Neural progenitor cell (in vitro differentiated cells): ENCODE measurements around a stretch of chr9.

DNA sequence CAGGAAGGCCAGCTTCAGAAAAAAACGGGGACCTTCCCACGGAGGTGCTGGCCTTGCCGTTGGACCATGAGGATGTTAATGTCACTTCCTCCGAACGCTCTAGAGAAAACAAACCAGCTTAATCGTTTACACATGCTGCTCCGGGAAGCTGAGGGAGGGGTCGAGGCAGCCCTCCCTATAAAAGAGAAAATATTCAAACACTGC is 27.0 kb downstream of the PTGES start:
- RAMPAGE, long total RNA, result no peak

DNA sequence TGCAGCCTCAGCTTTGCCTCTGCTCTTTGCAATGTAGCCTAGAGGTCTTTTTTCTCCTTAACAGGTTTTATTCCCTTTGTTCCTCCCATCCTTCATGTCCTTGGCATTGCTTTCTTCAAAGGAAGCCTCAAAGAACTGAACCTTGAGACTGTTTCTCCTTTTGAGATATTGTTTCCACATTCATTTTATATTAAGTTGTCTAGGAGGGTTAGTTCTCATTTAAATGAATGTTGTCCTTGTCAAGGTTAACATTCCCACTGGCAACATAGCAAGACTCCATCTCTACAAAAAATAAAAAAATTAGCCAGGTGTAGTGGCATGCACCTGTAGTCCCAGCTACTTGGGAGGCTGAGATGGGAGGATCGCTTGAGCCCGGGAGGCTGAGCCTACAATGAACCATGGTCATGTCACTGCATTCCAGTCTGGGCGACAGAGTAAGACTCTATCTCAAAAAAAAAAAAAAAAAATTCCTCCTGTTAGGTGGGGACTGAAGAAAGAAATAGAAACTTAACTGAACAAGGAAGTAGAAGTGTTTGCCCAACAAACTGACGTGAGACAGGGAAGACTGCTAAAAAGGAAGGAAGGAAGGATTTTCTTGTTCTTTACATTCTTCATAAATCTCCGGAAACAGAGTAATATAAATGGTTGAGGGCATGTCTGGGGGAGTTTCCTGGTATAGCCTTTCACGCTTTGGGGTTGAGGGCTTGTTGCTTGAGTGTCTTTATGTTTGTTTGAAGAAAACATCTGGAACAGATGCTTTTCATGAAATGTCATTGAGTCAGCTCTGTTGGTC is 2.9 kb downstream of the TOR1B start:
- RAMPAGE, long total RNA, result no peak

- RAMPAGE, long total RNA, result no peak
Measured at GRCh38 chr9:129812034-129812775, 9.2 kb downstream of the TOR1B start.

GRCh38 chr9:129835670-129836222 is 488 bp downstream of the USP20 start:
- RAMPAGE, long total RNA, result no peak

DNA sequence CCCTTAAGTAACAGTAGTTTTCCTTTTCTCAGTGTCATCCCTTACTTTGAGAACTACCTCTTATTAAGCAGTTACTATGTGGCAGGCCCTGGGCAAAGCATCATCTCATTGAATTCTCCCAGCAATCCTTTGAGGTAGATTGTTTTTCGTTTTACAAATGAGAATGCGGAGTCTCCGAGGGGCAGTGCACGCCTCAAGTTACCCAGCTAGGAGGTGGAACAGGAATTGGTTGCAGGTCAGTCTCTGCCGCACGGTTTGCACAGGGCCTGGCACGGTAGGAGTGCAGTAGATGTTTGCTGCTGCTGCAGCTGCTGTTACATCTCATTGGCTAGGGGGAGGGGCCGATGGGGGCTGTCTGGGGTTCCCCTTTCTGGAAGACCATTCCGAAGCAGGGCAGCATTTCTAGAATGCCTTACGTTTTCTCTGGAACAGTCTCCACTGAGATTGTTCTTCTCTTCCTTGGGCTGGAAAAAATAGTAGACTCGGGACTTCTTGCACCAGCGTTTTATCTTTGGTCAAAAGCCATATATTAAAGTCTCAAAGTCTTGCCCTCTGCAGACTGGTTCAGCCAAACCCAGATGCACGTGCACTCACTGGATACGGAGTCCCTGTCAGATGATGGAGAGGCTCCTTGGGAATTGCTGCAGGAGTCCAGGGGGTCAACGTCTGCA is 1.1 kb downstream of the USP20 start:
- RAMPAGE, long total RNA, result no peak

- RAMPAGE, long total RNA, result no peak
Measured at GRCh38 chr9:129879070-129879608, 43.9 kb downstream of the USP20 start.

DNA sequence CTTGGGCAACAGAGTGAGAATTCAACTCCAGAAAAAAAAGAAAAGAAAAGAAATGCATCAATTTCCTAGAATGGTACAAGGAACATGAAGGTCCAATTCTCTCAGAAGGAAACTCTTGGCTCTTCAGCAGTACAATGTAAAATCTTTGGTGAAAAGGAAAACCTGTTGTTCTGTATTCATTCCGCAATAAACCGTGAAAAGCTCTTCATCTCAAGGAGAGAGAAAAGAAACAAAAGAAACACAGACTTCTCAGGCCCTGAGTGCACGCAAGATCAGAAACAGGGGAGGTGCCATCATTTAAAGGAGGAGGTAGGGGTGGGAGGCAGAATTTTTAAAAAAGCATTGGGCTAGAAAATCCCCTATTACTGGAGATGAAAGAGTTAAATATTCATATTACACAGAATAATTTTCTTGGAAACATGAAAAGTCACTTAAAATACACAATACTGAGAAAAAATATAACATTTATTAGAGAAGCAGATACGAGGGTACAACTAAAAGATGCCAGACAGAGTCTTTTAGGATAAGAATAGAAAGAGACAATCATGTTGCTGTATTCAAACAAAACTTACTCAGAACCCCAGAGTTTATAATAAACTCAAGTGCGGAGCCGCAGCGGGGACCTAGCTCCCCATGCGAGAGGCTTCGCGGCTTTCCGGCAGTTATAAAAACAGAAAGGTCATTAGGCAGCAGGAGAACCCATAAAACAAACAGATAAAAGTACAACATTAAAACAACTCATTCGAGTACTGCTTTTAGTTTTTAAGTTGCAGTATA is 56.4 kb downstream of the USP20 start:
- RAMPAGE, long total RNA, result no peak

DNA sequence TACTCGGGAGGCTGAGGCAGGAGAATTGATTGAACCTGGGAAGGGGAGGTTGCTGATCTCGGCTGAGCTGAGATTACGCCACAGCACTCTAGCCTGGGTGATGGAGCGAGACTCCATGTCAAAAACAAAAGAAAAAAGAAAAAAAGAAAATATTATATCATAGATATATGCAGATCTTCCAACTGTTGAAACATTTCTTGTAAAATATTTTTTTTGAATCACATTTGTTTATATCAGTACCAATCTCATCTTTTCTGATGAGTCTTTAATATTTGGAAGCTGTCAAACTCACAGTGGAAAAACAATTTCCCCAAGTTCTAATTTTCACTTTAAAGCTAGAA is 42.6 kb downstream of the FNBP1 start:
- RAMPAGE, long total RNA, result no peak

- RAMPAGE, long total RNA, result no peak
Measured at GRCh38 chr9:130041570-130042830, 989 bp downstream of the FNBP1 start.

DNA sequence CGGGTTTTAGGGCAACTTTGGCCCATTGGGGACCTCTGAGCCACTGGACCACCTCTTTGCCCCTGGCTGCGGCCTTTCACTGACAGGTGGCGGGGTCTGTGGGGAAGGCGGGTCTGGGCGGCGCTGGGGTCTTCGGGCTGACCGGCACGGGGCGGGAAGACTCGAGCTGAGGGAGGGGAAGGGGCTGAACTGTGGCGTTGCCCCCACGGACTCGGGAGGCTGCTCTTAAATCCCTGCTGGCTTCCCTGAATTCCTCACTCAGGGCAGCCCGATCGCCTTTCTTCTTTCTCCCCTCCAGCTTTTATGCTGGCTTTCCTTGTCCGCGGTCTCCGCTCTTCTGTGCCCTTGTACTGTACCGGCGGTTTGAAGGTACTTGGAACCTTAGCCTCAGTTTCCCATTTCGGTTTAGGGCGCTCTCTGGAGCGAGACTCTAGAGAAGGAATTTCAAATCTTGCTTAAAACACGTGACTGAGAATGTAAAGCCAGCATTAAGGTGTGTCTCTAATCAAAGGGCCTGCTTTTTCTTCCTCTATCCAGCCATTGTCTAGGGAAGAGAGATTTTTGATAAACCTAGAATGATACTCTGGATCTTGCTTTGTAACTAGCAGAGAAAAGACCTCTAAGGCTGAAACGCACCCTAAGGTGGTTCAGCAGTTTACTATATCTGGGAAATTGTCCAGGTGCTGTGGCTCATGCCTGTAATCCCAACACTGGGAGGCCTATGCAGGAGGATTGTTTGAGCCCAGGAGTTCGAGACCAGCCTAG is 599 bp downstream of the GPR107 start:
- RAMPAGE, long total RNA, result no peak

GRCh38 chr9:130186684-130186997 is 14.4 kb downstream of the NCS1 start:
- RAMPAGE, long total RNA, result no peak

- RAMPAGE, long total RNA, result no peak
Measured at GRCh38 chr9:130235613-130236340, 29.8 kb upstream of the HMCN2 start.

DNA sequence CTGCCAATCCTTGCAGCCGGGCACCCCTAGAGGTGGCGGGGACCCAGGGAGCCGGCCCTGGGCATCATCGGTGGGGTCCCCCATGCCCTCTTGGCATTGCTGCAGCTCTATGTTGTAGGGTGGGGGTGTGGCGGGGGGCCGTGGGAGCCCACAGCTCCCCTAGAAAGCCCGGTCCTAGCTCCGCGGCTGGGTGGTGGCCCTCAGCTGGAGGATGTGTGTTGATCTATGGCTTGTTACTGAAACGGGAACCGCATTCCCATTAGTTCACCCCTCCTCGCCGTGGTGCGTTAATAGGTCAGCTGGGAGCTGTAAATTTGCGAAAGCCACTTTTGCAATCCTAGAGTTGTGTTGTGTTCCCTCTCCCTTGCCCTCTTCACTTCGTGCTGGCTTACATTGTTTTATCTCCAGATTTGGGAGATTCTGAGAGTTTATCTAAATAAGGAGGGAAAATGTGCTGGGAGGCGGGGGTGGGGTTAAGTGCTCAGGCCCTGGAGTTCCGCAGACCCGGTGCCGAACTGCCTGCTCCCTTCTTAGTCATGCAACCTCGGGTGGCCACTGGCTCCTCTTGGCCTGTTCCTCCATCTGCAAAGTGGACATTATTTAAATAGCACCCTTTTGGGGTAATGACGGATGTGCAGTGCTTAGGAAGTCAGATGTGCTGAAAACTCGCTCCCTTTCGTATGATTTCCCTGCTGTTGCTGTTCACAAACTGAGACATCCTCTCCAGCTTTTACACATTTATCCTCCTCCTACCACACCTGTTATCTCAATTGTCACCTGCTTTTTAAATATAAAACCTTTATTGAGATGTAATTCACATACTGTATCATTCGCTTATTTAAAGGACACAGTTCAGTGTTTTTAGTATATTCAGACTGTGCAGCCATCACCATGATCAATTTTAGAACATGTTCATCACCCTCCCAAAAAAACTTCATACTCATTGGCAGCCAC is 62.9 kb downstream of the HMCN2 start:
- RAMPAGE, long total RNA, result no peak

- RAMPAGE, long total RNA, result no peak
Measured at GRCh38 chr9:130410501-130410955, 34.2 kb upstream of the ASS1 start.

DNA sequence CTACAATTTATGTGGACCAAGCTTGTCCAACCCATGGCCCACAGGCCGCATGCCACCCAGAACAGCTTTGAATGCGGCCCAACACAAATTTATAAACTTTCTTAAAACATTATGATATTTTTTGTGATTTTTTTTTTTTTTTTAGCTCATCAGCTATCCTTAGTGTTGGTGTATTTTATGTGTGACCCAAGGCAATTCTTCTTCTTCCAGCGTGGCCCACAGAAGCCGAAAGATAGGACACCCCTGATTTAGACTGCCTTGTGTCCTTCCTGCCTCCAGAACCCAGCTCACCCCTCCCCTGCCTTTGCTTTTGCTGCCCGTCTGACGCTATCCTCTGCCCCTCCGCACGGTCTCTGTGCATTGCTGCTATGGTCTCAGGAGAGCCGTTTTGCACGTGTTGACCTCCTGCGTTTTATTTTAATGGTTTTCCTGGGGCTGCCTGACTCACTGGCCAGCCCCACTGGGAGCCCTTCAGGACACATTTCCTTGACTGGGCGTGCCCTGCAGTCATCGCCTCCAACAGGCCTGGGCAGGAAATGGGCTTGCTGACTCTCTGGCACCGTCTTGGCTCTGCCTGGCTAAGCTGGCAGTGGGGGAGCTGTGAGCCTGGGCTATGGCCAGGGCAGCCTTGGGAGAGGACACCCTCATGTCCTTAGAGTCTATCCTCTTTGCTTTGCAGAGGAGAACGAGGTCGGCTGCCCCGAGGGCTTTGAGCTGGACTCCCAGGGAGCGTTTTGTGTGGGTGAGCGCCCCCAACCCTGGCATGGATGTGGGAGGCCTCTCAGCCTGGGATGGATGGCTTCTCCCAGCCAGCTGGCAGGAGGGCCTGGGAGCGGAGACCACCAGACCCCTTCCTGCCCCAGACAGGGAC is 17.9 kb upstream of the ASS1 start:
- RAMPAGE, long total RNA, result no peak

DNA sequence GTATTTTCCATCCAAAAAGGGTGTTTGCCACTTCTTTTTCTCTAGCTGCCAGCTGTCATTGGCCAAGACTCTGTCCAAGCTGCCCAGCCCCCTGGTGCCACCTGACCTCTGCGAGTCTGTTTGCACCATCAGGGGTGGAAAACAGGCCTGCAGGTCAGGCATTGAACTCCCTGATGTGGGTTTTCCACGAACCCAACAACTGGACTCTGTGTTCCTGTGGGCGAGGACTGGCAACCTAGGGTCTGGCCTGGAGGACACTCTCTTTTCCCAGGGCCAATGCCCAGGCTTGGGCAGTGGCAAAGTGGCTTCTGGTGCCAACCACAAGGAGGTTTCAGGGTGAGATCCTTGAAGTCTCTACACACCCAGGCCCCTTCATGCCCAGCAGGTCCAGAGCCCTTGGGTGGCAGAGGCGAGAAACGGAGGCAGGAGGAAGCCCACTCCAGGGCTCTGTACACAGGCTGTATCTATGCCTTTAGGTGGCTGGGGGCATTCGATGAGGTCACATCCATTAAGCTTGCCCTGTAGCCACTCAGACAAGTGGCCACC is 6.1 kb upstream of the ASS1 start:
- RAMPAGE, long total RNA, result no peak

GRCh38 chr9:130549116-130549553 is 30.2 kb upstream of the FUBP3 start:
- RAMPAGE, long total RNA, result no peak

DNA sequence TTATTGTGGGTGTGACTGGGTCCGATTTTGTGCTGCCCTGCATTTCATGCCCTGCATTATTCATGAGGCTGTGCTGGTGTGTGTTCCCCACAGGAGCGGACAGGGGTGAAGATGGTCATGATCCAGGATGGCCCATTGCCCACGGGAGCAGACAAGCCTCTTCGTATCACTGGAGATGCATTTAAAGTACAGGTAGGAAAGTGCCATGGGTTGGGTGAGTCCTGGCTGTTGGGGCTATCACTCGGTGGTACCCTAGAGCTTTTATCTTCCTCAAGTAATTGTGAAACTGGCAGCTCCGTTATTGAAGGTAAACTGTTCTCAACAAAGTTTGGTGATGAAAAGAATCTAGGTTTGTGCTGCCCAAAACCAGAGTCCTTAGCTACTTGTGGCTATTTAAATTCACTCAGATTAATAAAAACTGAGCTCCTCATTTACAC is 38.3 kb downstream of the FUBP3 start:
- RAMPAGE, long total RNA, result no peak

- RAMPAGE, long total RNA, result no peak
Measured at GRCh38 chr9:130623437-130624349, 40.7 kb upstream of the PRDM12 start.

GRCh38 chr9:130630550-130630923 is 33.9 kb upstream of the PRDM12 start:
- RAMPAGE, long total RNA, result no peak